ENCODE results near the genes MRM1, DUSP14 and SRCIN1.

DNA sequence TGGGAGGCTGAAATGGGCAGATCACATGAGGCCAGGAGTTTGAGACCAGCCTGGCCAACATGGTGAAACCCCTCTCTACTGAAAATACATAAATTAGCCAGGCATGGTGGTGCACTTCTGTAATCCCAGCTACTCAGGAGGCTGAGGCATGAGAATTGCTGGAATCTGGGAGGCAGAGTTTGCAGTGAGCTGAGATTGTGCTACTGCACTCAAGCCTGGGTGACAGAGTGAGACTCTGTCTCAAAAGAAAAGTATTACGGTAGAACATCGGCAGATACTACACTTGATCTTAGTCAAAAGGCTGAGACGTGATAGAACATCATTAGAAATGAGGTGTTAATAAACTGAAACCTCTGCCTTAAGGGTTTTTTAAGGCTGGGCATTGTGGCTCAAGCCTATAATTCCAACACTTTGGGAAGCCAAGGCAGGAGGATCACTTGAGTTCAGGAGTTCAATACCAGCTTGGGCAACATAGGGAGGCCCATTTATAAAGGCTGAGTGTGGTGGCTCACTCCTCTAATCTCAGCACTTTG, 20.8 kb upstream of the DHRS11 start:
- PRO-cap: no peak
- RRBS, 2 experiments: no CpG with 5 or more reads among the region's 3 CpGs

GRCh38 chr17:36579040-36579402, 12.7 kb upstream of the DHRS11 start:
- PRO-cap: no peak
- RRBS, 2 experiments: no CpG with 5 or more reads among the region's 5 CpGs

GRCh38 chr17:36589915-36590498, 1.7 kb upstream of the DHRS11 start:
- PRO-cap: no peak
- RRBS, 2 experiments: no CpG with 5 or more reads among the region's 2 CpGs

DNA sequence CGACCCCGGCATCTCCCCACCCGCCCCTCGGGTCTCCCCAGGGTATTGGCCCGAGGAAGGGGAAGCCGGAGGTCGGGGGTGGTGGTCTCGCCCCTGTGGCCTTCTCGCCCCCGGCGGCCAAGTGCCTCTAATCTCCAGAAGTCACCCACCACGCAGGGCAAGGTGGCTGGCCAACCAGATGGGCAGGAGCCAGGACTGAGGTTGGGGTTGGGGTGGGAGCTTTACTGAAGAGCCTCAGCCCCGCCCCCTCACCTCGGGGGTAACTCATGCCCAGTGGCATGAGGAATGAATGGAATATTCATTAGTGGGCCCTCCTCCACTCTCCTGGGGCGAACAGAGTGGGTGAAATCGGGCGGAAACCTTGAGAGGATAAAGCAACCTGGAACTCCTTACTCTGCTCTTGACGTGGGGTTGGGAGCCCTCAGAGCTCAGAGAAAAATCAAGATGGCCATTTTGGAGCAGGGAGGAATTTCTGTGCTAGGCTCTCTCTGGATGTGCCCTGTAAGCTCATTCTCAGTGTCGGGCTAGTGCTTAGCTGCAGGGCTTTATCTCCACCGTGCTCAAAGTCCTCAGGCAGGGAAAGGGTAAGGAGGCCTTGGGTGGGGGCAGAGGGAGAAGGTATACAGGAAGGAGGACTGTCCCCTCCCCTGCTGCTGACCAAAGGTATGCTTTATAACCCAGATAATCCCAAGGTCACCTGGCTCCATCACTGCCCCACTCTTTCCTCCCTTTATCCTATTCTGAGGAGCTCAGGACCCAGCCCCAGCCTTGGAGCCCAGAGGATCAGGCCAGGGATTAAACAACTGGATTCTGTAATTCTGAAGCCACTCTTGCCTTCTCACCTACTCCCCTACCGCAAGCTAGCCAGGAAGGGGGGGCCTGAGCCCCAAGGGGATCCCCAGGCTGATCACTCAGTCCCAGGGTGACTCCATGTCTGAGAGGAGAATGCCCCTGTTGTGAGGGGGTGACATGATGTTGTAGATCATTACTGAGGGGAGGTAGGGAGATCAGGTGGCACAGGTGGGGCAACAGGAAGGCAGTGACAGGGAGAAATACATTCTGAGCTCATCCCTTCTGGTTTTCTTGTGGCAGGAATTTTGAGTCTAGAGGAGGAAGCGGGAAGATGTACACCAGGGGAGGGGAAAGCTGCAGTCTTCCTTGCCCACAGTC, 1.1 kb downstream of the DHRS11 start:
- PRO-cap: no peak
- RRBS, 2 experiments: no CpG with 5 or more reads among the region's 22 CpGs

DNA sequence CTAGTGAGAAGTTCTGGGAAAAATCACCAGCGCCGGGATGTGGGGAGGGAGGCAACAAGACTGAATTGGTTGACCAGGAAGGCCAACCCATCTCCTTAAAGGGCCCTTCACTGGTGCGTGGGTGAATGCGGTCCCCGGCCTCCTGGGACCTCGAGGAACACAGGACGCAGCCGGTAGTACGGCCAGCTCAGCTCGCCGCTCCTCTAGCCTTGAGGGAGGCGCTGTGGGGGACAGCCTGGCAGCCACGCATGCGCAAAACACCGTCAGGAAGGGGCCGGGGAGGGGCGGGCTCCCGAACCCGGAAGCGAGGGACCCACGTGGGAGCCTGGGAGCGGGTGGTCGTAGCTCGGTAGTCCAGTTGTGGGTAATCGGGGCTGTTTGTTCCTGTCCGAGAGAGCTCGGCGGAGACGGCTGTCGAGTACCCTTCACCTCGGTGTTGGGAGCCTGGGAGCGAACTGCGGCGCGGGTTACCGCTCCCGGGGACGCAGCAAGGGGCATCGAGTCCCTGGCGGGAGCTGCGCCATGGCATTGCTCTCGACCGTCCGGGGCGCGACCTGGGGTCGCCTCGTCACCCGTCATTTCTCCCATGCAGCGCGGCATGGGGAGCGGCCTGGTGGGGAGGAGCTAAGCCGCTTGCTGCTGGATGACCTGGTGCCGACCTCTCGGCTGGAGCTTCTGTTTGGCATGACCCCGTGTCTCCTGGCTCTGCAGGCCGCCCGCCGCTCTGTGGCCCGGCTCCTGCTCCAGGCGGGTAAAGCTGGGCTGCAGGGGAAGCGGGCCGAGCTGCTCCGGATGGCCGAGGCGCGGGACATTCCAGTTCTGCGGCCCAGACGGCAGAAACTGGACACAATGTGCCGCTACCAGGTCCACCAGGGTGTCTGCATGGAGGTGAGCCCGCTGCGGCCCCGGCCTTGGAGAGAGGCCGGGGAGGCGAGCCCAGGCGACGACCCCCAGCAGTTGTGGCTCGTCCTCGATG, at the start of gene MRM1:
Gene MRM1 (plus strand): TSS at position 295 of the 976 bp plus-strand sequence.
- PRO-cap: bidirectional peak, plus-strand start at position 307 of the sequence, minus-strand start at position 178 of the sequence
- RRBS, 2 experiments: no CpG with 5 or more reads among the region's 79 CpGs

DNA sequence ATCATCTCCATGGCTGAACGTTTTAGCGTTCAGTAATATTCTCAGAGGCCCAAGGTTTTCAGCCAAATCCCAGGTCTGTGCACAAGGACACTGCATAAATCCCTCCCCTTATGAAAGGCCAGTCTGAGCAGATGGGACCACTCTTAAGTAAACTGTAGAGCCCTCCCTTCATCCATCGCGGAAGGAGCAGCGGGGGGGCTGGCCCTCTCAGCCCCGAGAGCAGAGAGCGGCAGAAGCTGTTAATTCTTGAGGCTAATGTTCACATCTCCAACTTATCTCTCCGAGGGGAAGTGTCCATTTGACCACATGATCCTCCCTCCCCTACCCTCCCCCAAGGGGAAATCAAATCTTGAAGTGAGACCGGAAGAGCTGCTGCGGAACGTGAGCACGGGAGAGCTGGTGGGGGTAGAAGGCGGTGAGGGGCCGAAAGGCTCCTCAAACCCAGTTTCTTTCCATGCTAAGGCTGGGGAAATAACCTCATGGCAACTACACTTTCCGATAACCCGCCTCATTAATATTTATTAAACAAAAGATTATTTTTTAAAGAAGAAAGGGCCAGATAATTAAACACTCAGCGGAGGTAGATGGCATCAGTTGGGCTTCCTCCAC, 9.2 kb upstream of the LHX1 start:
- PRO-cap: no peak
- RRBS, 2 experiments: no CpG with 5 or more reads among the region's 17 CpGs

GRCh38 chr17:37107507-37107945, 158.8 kb downstream of the AATF start:
- PRO-cap: no peak
- RRBS, 2 experiments: no CpG with 5 or more reads among the region's 5 CpGs

GRCh38 chr17:37476454-37477247, 13.0 kb upstream of the DUSP14 start:
- PRO-cap: no peak
- RRBS, 2 experiments: no CpG with 5 or more reads among the region's 4 CpGs

GRCh38 chr17:37488651-37489474, 828 bp upstream of the DUSP14 start:
- PRO-cap: bidirectional peak, plus-strand start at chr17:37489142, minus-strand start at chr17:37488918
- RRBS, 2 experiments: no CpG with 5 or more reads among the region's 51 CpGs

GRCh38 chr17:37489519-37489982, at the start of gene DUSP14:
TSS of gene DUSP14 (plus strand) at chr17:37489891.
- PRO-cap: bidirectional peak, plus-strand start at chr17:37489893, minus-strand start at chr17:37489683
- RRBS, 2 experiments: no CpG with 5 or more reads among the region's 69 CpGs

GRCh38 chr17:37708022-37708630, 36.7 kb downstream of the HNF1B start:
- PRO-cap: no peak
- RRBS, 2 experiments: no CpG with 5 or more reads among the region's 7 CpGs

GRCh38 chr17:38428763-38429529, 682 bp downstream of the ARHGAP23 start:
- PRO-cap: no peak
- RRBS, 2 experiments: no CpG with 5 or more reads among the region's 46 CpGs

DNA sequence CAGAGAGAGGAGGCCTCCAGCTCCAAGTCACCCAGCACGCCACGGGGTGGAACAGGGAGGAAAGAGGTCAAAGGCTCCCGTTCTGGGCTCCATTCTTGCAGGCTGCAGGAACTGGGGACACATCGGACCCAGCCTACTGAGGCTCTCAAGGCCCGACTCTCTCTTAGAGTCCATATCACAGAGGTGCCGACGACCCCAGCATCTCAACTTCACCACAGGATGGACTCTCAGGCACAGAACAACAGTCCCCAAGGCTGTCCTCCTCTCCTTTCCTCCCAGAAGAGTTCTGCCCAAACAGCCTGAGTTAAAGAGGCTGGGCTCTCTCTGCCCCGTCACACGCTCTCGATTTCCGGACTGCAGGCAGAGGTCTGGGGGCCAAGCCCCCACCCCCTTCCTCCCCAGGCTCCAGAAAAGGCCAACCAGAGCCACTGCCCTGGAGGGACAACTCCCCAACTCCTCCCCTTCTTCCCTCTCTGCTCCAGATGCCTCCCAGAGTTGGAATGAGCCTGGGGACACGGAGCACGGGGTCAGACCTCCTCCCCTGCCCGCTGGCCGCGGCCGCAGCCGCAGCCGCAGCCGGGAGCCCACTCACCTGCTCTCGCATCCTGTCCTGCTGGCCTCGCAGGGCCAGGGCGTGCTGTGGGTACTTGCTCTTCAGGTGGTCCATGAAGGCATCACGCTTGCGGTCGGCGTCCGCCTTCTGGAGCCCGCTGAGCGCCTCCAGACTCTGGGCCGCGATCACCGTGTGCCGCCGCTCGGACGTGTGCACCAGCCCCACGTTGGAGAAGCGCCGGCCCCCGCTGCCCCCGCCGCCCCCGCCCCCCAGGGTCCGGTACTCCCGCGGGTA, 27.6 kb downstream of the SRCIN1 start:
- PRO-cap: no peak
- RRBS, 2 experiments: no CpG with 5 or more reads among the region's 47 CpGs

DNA sequence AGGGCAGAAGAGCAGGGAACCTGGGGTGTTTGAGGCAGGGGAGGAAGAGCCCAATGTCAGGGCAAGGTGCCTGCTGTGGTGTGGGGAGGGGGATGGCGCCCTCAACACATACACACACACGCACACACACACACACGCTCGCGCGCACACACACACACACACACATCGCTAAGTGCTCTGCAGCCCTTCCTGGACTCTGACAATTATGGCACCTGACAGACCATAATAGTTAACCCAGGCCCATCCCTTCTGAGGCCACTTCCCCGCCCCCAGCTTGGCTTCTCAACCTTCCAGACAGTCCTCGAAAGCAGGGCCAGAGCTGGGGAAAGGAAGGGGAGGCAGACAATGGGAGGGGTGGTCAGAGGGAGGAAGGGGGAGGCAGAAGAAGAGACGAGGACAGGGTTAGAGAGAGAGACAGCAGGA, 4.2 kb downstream of the SRCIN1 start:
- PRO-cap: no peak
- RRBS, 2 experiments: no CpG with 5 or more reads among the region's 10 CpGs

- PRO-cap: unidirectional peak, plus-strand start at chr17:38606114
- RRBS, 2 experiments: no CpG with 5 or more reads among the region's 121 CpGs
Measured at GRCh38 chr17:38605349-38606366, at the start of gene SRCIN1. TSS of gene SRCIN1 (minus strand) at chr17:38605952.

GRCh38 chr17:38609018-38609863, 3.5 kb upstream of the SRCIN1 start:
- PRO-cap: no peak
- RRBS, 2 experiments: no CpG with 5 or more reads among the region's 10 CpGs

DNA sequence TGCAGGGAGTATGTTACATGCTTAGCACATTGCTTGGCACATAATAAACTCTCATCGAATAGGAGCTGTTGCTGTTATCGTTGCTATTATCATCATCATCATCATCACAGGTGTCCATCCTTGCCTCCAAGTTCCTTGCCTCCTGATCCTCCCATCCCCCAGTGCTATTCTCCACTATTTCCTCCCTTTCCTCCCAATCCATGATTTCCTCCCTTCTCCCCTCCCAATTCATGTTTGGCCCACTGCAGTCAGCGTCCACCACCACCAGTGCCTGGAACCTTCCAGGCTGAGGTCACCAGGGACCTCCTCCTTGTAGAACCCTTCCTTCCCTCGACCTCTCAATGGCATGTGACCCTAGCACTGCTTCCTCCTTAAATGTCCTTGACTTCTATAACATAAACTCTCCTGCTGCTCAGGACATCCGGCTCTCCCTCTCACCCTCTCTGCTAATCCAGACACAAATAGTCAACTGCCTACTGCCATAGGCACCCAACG, 6.0 kb upstream of the MLLT6 start:
- PRO-cap: no peak
- RRBS, 2 experiments: no CpG with 5 or more reads among the region's 6 CpGs

- PRO-cap: no peak
- RRBS, 2 experiments: no CpG with 5 or more reads among the region's 10 CpGs
Measured at GRCh38 chr17:38734090-38734826, 4.1 kb downstream of the CISD3 start.

- PRO-cap: no peak
- RRBS, 2 experiments: no CpG with 5 or more reads among the region's 8 CpGs
Measured at GRCh38 chr17:38741760-38742378, 6.3 kb downstream of the PCGF2 start.

DNA sequence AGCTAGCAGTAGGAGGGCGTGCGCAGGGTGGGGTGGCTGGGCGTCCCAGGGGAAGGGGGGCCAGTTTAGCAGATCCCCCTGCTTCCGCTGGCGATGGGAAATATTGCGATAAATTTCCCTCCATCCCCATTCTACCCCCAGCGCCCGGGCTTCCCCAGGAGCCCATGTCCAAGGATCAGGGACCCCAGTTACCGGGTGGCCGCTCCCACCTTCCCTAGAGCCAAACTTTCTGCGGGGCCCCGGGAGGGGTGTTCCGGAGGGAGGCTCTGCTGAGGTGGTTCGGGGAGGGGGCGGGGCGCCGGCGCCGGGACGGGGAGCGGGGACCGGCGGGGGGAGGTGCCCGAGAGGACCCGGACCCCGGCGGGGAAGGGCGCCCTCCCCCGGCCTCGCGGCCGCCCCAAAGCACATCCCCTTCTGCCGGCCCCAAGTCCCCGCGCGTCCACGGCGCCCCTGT, 831 bp downstream of the PCGF2 start:
- PRO-cap: no peak
- RRBS, 2 experiments: no CpG with 5 or more reads among the region's 38 CpGs

All from astrocyte (in vitro differentiated cells and primary cell).